ENCODE results near the genes CMKLR2, ADAM23, DYTN, KLF7 and CREB1.

DNA sequence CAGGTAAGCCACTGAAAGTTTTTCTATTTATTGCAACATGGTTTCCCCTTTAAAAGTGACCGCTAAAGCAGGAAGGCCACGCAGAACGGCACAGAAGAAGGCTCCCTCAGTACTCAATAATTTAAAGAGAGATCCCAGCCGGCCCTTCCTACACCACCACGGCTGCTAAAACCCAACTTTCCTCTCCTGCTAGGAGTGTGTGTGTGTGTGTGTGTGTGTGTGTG is 972 bp downstream of the NRP2 start:
- PRO-cap = no peak

- PRO-cap = no peak
Measured at GRCh38 chr2:205688727-205689125, 6.4 kb downstream of the NRP2 start.

DNA sequence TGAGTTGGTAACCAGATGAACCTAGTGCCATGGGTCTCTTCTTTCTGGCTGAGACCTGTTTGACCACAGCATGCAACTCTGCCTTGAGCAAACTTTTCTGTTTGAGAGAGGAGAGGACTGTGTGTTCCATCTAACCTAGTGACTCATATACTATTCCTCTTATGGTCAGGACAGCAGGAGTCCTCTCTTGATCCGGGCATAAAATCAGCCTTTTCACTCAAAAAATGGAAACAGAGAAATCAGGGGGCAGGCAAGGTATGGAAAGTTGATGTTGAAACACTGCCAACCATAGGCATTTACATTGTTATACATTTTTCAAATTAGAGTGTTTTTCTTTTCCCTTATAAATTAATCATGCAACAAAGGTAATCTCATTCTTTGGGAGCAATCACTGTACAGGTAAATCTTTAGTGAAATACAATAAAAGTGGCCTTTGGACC is 86.6 kb downstream of the NRP2 start:
- PRO-cap = no peak

DNA sequence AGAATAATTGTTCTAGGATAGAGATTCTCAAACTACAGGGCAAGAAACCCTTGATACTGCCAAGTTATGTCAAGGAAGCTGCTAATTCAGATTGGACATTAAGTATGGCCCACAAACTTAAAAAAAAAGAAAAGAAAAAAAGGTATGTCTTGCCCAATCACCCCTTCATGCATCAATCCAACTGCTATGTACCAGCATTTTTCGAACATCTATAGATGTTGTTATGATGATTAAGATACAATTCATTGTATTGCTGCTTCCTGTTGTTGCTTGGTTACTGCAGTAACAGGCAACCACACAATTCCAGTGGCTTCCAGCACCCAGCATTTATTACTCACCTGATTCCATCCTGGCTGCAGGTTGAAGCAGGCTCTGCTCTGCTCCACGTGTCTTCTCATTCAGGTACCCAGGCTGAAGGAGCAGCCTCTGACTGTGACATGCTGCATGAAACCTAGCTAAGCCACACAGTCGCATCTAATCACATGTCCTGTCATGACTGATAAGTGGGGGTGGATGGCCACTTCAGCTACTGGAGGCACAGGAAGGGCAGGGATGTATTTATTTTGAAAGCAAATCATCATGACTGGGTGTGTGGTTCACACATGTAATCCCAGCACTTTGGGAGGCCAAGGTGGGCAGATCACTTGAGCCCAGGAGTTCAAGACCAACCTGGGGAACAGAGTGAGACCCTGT is 196.8 kb downstream of the INO80D start:
- PRO-cap = no peak

DNA sequence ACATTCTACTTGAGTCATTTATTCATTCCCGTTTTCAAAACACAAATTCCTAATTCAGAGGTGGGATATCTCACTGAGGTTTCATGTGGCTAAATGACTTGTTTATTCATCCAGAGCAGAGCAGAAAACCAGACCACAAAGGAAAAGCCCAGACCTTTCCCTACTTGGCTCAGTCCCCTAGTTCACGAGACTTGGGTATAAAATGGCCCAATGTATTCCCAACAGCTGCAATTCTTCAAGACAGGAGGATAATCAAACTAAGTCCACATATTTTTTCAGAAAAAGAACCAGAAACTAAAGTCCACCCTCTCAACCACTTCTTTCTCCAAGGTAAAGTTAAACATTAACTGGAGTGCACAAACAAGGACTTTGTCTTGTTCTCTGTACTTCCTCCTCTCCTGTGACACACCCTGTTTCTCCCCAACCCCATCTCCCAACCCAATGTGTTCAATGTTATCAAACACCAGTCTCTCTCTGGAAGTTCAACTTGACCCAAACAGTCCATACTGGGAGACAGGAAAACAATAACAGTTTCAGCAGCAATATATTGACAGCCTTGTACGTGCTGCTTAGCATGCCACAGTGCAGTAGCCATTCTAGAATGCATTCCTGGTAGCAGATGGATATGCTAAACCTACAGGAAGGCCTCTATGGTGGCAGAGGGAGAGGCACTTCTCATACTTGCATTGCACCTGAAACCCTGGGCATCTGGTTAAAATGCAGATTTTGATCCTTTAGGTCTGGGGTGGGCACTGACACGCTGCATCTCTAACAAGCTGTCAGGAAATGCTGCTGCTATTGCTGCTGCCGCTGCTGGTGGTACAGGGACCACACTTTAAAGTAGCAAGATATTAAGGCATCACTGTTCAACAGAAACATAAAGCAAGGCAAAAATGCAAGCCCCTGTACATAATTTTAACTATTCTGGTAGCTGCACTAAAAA is 110.6 kb downstream of the INO80D start:
- PRO-cap = no peak

DNA sequence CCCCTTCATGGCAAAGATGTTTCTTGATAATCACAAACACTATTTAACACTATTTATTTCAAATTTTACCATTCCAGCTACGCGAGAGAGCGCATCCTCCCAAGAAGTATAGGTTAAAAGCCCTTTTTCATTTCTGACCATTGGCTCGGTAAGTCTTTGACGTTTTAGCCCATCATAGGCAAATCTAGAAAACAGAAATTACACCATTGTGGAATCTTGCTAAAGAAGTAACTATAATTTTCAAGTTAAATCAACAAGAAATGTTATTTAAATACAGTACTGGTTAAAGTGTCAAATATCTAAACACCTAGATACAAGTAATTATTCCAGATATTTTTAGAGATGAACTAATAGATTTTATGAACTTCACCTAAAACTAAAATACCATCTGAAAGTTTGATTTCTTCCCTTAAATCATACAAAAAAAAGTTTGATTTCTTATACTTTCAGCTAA is 15.3 kb downstream of the NDUFS1 start:
- PRO-cap = no peak

DNA sequence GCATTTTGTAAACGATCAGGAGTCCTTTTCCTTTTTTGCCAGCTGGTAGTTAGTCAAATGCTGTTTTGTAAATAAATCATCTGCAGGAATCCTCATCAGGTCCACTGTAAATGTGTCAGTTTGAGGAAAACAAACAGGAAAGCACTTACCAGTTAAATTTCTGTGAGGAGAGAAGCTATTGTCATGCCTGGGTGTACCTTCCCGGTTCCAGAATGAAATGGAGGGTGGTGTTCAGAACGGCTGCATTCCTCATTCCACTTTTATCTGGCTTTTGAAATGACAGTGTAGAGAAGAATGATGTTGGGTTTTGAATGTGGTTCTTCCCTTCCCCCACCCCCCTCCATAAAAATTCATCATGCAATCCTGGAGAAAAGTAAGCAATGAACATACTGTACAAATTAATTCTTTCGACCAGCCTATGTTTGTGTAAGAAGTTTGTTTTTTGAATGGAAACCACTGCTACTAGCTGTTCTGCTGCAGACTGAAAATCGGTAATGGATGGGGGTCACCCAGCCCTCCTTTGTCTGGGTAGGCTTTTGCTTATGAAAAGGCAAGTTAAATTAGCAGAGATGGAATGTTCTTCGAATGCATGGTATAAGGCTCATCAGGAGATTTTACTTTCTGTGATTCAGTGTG is at the start of gene CMKLR2:
Gene CMKLR2 (minus strand): TSS at position 214 of the 636 bp plus-strand sequence.
- PRO-cap = no peak

GRCh38 chr2:206443151-206444325 is at the start of gene ADAM23:
Gene ADAM23, plus strand, starts transcription at chr2:206443532.
- PRO-cap = bidirectional peak, plus-strand start at chr2:206443559, minus-strand start at chr2:206443347; bidirectional peak, plus-strand start at chr2:206443837, minus-strand start at chr2:206443667

DNA sequence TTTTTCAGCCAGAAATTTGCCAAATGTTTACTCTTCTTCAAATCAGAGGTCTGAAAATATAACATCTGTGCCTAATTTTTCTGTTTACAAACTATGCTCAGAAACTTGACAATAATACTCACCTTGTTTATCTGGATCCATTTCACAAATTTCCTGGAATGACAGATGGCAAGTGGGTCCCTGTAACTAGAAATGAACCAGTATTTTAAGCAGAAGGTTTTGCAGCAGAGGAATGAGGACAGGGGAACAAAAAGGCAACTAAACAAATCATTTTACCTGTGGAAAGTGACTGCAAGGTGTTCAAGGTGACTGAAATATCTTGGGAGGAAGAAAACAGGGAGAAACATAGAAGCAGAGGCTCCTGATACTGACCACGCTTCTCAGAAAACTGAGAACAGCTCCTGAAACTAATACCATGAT is at the start of gene DYTN:
Gene DYTN (minus strand): TSS at position 258 of the 420 bp plus-strand sequence.
- PRO-cap = no peak

- PRO-cap = no peak
Measured at GRCh38 chr2:206858966-206859654, 80.2 kb upstream of the CPO start.

- PRO-cap = no peak
Measured at GRCh38 chr2:207143088-207143378, 22.7 kb downstream of the KLF7 start.

DNA sequence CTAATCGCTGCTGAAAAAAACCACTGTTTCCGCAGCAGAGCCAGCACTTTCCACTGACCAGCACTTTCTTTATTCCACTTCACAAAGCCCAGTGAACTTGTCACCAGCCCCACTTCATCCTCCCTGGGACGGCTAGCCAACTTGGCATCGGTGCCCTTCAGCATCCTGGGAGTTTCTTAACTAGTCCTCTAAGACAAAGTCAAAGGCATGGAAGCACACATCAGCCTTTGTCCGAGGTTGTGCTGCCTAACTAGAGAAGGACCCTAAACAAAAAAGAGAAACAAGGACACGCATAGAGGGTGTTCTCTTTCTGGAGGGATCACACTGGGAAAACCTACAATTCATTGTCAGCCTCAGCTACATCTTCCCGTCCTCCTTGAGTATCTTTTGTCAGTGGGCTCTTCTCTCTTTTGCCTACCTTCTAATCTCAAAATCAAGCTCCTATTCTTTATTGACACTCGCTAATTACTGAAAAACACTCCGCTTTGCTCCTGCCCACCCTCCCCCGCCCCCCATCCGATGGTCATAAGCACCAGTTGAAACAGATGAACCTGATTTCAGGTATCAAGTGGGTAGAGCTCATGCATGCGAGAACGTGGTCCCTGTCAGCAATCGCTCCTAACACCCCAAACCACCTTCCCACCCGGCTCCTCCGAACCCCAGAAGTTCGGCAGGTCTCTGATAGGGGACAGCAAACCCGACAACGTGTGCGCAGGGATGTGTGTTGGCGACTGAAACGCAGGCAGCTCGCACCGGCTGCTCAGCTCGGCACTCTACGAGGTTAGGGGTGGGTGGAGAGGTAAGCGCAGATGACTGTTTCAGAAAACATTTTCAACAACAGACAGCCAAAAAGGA is 1.0 kb downstream of the KLF7 start:
- PRO-cap = bidirectional peak, plus-strand start at position 662 of the sequence, minus-strand start at position 660 of the sequence; bidirectional peak, plus-strand start at position 771 of the sequence, minus-strand start at position 733 of the sequence

- PRO-cap = unidirectional peak, minus-strand start at chr2:207165947; bidirectional peak, plus-strand start at chr2:207166383, minus-strand start at chr2:207166186
Measured at GRCh38 chr2:207165512-207166270, at the start of gene KLF7. Gene KLF7, minus strand, starts transcription at chr2:207165948.

DNA sequence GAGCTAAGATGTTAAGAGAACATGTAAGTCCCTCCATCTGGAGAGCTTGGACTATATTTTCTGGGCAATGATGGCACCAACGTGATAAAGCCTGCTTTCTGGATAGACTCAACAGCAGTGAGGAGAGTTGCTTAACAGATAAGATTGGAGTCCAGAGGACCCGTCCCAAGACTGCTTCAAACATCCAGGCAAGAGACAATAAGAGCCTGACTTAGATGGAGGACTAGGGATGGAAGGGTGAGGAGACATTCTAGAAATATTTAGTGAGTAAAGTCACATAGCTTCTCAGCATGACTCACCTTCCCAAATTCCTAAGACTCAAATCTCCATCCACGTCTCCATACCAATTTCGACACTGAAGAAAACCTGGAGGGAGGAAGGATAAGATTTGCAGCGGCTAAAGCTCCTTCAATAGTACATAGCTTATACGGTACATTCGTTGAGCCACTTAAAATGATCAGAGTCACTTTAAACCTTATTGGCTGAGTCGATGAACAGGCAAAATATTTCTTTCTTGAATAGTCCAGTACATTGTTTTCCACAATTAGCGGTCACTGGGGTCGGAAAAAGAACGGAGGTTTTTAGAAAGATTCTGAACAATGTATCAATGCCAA is 88.2 kb upstream of the KLF7 start:
- PRO-cap = no peak

DNA sequence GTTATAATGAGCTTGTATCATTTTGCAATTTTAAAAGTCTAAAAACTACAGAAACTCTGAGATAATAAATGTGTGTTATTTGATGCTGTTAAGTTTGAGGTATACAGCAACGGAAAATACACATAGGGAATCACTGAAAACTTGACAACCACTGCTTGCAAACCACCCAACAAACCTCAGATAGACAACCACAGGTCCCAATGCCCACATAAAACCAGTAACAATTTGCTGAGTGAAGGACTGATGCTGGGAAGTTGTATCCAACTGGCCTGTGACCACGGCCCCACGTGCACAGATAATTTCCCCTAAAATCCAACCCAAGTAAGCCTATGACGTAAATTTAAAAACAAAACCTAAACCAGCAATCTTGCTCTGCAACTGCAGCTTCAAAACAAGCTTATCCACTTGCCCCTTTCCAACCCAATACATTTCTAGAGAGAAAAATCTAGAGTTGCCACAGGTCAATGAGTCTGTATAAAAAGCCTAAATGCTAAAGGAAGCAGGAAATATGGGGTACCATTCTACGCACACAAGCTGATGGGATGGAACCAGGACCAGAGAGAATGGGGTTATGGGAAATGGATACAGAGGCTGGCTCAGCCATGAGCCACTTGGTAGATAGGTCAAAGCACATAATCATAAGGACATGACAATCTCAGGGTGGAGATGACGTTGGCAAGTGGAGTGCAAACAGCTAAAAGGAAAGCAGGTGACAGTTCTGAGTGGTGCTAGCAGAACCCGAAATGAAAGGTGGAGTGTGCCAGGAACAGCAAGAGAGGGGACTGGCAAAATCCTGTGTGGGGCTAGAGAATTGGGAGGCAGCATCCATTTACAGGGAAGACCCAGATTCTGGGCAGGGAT is 27.8 kb upstream of the CREB1 start:
- PRO-cap = no peak

DNA sequence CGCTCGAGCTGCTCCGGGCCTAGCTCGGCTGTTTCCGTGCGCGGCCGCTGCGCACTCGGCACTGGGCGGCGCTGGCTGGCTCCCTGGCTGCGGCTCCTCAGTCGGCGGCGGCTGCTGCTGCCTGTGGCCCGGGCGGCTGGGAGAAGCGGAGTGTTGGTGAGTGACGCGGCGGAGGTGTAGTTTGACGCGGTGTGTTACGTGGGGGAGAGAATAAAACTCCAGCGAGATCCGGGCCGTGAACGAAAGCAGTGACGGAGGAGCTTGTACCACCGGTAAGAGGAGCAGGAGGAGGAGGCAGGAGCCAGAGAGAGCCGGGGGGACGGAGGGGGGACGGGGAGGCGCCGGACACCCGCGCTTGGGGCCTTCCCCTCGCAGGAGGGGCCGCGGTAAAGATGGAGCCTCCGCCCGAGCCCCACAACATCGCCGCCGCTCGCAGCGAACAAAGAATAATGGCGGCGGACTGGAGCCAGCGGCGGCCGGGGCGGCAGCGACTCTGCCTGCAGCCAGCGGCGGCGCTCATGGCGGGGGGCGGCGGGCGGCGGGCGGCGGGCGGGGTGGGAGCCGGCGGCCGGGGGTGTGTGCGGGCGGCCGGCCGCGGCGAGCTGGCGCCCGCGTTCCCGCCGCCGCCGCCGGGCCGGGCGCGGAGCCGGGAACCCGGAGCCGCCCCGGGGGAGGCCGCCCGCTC is at the start of gene CREB1:
Gene CREB1 (plus strand): TSS at position 100 of the 685 bp plus-strand sequence.
- PRO-cap = bidirectional peak, plus-strand start at position 100 of the sequence, minus-strand start at position 125 of the sequence; bidirectional peak, plus-strand start at position 363 of the sequence, minus-strand start at position 451 of the sequence

DNA sequence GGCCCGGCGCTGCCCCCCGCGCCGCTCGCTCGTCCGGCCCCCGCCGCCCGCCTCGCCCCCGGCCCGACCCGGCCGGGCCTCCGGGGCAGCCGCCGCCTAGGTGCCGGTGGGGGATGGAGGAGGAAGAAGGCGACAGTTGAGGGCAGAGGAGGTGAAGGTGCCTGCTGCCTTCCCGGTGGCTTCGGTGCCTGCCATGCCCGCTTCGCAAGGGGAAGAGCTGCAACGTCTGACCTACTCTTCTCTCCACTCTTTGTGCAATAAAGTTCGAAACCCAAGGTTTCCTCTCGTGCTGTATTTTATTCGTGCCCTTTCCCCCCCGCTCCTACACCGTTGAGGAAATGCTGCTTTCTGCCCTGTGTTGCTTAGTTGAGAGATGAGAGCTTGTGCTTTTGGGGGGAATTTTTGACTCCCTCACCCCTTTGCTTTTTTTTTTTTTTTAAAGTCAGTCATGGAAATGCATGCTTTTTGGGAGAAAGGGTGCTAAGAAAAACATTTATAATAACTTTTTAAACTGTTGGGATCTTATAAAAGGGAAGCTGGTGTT is 858 bp downstream of the CREB1 start:
- PRO-cap = bidirectional peak, plus-strand start at position 503 of the sequence, minus-strand start at position 259 of the sequence

- PRO-cap = no peak
Measured at GRCh38 chr2:207754726-207755482, 14.8 kb downstream of the FZD5 start.

DNA sequence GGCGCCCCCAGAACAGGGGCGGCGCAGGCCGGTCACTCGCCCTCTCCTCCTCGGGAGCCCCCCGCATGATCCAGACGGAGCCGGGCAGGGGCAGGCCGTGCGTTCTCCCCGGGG is 406 bp downstream of the FZD5 start:
- PRO-cap = no peak

DNA sequence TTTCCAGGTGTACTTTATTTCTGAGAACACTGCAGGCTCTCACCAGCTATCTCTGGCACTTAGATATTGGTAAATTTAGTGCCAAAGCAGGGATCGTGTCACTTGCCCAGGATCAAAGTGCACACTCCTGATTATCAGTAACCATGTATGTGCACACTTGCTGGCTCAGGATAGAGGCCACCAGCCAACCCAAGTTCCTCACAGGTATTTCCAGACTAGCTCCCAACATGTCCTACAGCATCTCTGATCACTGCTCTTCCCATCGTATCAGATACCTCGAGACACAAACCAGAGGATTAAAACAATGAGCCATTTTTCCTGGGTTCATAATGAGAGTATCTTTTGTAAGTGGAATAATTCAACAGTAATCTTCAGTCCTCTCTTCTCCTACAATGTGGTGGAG is 5.8 kb upstream of the FZD5 start:
- PRO-cap = no peak

All from WTC11 (cell line).